H7 (cell line): ENCODE results near the gene HSP90AA1.

- RAMPAGE, long total RNA, result no peak
Measured at GRCh38 chr14:101823377-101824161, 62.1 kb downstream of the PPP2R5C start.

- RAMPAGE, long total RNA, result no peak
Measured at GRCh38 chr14:101858749-101859256, 97.3 kb downstream of the PPP2R5C start.

GRCh38 chr14:101864466-101865060 is 99.8 kb upstream of the DYNC1H1 start:
- RAMPAGE, long total RNA, result no peak

DNA sequence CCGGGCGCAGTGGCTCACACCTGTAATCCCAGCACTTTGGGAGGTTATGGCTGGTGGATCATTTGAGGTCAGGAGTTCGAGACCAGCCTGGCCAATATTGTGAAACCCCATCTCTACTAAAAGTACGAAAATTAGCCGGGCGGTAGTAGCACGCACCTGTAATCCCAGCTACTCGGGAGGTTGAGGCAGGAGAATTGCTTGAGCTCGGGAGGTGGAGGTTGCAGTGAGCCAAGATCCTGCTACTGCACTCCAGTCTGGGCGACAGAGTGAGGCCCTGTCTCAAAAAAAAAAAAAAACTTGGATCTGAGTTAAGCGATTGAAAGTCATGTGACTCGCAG is 52.8 kb upstream of the DYNC1H1 start:
- RAMPAGE, long total RNA, result no peak

DNA sequence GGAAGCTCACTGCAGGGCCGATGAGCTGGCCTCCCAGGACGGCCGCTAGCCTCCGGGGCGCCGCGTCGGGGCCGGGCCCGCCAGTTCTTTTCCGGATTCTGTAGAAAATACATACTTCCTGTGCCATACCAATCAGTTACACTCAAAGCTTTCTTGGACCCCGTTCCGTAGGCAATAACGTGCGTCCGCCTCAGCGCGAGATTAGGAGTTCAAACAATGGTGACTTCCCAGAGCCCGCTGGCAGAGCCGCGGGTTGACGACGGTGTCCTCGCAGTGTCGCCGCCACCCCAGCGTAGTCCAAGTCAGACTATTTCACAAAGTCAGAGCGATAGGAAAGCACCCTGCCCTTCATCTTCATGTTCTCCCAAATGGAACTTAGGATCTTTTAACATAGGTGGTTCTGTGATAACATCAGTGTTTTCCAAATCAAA is 39.1 kb upstream of the DYNC1H1 start:
- RAMPAGE, long total RNA, result no peak

DNA sequence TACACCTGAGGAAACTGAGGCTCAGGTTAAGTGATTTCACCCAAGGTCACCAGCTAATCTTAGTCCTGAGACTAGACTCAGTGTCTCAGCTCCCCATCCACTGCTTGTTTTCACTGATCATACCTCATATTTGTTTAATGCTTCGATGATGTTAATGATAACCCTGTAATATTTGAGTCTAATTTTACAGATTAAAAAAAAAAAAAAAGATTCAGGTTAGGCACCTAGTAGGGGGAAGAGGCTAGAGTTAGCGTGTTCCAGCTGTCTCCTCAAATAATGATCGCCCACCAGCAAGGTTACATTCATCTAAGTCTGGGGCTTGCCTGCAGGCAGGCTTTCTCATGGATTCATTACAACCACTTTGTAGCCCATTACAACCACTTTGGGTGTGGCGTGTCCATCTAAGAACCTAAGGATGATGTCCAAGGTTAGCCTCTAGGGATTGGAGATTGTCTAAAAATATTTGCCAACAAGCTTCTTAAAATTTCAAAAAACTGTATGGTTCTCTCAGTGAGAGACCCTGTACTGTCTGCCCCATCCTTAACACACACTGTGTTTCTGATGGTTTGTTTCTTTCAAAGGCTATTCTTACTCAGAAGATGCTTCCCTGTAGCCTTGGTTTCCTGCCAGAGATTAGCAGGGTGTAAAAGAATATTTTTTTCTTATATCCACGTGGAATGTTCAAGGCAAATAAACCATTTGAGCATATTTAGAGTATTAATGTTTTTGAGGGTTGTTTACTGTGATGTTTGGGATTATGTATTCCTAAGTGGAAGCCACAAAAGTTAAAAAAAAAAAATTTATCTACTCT is 1.5 kb downstream of the DYNC1H1 start:
- RAMPAGE, long total RNA, result no peak

- RAMPAGE, long total RNA, result no peak
Measured at GRCh38 chr14:102027766-102028262, 59.0 kb downstream of the HSP90AA1 start.

DNA sequence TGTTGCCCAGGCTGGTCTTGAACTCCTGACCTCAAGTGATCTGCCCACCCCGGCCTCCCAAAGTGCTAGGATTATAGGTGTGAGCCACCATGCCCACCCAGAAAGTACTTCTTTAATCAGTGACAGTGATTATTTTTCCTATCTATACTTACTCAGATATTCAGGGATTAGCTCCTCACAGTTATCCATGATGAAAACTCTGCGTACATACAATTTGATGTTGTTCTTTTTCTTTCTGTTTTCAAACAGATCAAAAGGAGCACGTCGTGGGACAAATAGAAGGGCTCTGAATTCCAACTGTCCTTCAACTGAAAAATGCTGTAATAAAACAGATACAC is 2.6 kb downstream of the HSP90AA1 start:
- RAMPAGE, long total RNA, result no peak

- RAMPAGE, long total RNA, result no peak
Measured at GRCh38 chr14:102086661-102086923, 252 bp downstream of the HSP90AA1 start.

DNA sequence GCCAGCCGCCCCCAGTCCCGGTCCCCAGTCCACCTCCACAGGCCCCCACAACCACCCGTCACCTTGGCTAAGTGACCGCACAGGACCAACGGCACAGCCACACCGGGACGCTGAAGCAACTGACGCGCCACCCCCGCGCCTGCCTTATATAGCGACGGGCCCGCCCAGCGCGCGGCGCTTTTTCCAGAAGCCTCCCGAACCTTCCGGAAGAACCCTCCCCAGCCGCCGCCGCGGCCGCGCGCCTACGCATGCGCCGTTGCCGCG is at the start of gene HSP90AA1:
TSS of gene HSP90AA1 (minus strand) at position 121 of the 264 bp plus-strand sequence.
- RAMPAGE, long total RNA, result start-site peak on the minus strand centred at position 102 of the sequence, 46 bp wide, 193 reads; start-site peak on the minus strand centred at position 193 of the sequence, 17 bp wide, 48 reads

- RAMPAGE, long total RNA, result no peak
Measured at GRCh38 chr14:102313978-102314830, 5.3 kb upstream of the ZNF839 start.

GRCh38 chr14:102321323-102322070 is 2.0 kb downstream of the ZNF839 start:
- RAMPAGE, long total RNA, result no peak

DNA sequence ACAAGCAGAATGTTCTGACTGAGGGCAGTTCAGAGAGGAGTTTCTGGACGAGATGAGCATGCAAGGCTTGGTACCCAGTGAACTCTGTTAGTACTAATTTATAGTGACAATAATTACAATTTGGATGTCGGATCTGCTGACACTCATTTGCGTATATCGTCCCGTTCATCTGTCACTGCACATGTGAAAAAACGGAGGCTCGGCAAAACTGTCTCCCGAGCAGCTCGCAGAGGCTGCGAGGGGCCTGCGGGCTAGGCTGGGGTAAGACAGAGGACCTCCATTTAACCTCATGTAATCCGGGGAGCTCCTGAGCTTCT is 275 bp downstream of the CINP start:
- RAMPAGE, long total RNA, result no peak

- RAMPAGE, long total RNA, result no peak
Measured at GRCh38 chr14:102364757-102365253, 2.1 kb downstream of the TECPR2 start.

DNA sequence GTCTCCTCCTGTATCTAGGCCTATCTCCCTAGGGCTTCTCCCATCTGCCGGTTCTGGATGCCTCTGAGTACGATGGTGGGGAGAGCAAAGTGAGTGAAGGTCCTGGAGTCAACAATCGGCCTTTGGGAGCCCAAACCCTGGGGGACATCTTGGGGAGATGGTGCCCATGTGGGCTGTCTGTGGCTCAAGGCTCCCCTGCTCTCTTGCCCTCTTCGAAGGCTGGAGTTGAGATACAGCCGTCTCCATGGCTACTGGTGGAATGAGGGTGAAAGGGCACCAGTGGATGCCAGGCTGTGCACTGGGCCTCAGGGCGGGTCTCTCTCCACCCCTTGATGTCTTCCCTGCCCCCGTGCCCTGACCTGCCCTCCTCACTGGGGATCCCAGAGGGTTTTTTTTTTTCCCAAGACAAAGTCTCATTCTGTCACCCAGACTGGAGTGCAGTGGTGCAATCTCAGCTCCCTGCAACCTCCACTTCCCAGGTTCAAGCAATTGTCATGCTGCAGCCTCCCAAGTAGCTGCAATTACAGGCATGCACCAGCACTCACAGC is 2.0 kb upstream of the ANKRD9 start:
- RAMPAGE, long total RNA, result no peak

DNA sequence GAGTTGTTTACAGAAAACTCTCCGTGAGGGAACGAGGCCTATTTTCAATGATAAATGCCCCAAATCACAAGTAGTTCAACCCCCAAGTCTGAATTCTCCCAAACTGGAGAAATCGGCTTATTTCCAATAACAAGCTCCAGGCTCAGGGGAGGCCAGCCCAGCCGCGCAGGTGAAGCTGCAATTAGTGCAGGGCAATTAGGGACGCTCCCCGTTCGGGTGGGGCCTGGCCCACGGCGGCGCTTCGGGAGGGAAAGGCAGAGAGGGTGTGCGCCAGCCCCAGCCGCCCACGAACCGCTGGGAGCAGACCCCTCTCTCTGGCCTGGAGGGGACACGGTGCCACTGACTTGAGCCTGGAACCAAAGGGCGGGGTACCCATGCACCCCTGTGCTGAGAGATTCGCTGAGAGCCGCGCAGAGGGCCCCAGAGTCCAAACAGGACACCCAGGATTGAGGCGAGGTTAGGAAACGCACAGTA is 14.2 kb upstream of the ANKRD9 start:
- RAMPAGE, long total RNA, result no peak

DNA sequence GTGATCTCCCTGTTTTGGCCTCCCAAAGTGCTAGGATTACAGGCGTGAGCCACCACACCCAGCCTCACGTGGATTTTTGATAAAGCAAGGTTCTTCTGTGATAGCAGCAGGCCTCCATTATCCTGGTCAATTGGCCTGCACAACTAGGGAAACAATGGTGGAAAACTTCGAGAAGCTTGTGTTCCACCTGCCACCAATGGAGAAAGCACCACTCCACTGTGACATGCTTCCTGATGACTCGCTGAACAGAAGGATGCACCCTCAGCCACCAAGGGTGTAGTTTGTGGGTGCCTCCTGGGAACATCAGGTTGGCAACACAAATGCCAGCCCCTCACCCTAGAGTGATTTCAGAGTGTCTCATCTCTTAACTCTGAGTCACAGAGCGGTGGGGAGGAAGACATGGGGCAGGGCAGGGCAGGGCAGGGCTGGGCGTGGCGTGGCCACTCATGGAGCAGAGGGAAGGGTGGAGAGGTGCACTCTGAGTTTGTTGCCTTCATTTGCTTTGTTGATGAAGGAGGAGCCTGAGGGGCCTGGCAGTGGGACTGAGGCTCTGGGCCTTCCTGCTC is 17.8 kb upstream of the ANKRD9 start:
- RAMPAGE, long total RNA, result no peak

GRCh38 chr14:102544054-102544294 is 34.4 kb upstream of the ANKRD9 start:
- RAMPAGE, long total RNA, result no peak

DNA sequence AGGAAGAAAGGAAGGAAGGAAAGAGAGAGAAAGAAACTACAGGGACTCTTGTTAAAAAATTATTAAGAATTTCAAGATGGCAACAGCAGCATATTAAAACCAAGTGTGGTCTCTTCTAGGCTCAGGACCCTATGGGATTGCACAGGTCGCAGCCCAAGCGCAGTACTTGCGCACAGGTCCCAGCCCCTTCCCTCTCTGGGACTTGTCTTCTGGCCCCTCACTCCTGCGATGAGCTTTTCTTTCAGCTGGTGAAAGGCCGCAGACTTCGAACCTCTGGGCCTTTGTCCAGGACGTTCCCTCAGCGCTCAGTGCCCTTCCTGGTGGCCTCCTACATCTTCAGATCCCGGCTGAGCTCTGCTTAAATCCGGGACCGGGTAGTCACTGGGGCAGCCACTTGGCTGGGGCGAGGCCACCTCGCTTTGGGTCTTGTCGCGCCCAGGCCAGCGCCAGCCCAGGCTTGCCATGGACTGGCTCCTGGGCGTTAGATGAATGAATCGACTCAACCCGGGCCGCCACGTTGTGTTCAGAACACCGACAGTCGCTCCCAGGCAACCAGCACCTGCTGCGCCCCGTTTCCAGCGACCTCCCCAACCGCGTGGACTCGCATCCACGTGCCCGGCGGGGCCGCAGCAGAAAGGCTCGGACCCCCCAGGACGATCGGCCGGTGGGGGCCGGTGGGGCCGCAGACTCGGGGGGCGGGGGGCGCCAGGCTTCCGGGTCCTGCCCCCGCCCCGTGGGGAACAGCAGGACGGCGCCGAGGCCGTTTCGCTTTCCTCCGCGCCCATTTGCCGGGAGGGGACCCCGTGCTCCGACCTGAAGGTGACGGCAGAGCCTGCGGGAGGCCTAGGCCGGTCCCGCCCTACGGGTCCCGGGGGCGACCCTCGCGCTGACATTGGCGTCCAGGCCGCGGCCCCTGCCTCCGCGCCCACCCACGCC is 37.6 kb upstream of the RCOR1 start:
- RAMPAGE, long total RNA, result no peak

DNA sequence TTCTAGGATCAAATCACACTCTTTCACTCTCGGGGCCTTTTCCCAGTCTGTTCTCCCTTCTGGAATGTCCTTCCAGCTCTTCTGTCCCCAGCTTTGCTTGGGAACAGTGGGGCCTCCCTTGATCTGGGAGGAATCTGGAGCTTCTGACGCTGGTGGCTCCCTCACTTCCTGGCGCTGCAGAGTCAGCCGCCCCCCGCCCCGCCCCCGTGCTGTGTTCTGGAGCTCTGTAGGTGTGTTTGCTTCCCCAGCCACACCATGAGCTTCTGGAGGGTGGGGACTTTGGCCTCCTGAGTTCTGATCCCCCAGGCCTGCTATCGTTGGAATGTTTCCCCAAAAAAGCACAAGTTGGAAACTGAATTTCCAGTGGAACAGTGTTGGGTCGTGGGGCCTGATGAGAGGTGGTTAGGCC is 17.6 kb upstream of the RCOR1 start:
- RAMPAGE, long total RNA, result no peak